ENCODE measurements around the genes TICAM1 and PLIN3.

DNA sequence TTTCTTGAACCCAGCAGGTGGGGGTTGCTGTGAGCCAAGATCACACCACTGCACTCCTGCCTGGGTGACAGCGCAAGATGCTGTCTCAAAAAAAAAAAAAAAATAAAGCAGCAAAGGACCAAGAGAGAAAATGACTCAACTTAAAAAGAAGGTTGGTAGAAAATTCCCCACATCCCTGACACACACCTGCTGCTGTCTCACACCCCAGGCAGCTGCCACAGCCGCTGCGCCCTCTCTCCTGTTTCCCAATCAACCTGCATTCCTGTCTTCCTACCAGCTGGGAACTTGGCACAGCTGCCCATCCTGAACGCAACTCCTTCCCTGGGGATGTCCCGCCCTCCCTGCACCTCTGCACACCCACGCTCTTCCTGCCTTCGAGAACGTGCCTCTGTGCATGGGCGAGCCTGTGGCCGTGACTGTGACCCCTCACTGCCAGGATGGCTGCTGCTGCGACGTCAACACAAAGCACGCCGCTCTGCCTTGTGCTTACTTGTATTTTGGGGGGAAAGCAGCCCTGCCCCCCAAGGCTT is 20.9 kb downstream of the SH3GL1 start:
- PRO-cap, 2 experiments = peak in 2 of 2 experiments; most common plus-strand start position 429 of the sequence (in 2)

- PRO-cap, 2 experiments = no peak in any of the 2 experiments
These were observed 9.7 kb downstream of the SH3GL1 start for GRCh38 chr19:4390442-4391337.

GRCh38 chr19:4391338-4391789 is 9.0 kb downstream of the SH3GL1 start:
- PRO-cap, 2 experiments = no peak in any of the 2 experiments

DNA sequence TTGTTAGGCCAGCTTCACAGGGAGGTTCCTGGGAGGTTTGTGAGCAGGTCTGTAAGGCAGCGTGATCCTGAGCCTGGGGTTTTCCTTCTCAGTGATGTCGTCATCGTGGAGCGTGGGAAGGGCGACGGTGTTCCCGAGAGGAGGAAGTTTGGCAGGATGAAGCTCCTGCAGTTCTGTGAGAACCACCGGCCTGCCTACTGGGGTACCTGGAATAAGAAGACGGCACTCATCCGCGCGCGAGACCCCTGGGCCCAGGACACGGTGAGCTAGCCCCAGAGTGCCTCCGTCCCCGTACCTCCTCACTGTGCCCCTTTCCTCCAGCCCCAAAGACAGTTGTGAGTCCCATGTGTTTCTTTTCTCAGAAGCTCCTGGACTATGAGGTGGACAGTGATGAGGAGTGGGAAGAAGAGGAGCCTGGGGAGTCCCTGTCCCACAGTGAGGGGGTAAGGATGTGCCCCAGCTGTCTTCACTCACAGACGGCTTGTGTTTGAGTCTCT is 27.0 kb downstream of the CHAF1A start:
- PRO-cap, 2 experiments = no peak in any of the 2 experiments

DNA sequence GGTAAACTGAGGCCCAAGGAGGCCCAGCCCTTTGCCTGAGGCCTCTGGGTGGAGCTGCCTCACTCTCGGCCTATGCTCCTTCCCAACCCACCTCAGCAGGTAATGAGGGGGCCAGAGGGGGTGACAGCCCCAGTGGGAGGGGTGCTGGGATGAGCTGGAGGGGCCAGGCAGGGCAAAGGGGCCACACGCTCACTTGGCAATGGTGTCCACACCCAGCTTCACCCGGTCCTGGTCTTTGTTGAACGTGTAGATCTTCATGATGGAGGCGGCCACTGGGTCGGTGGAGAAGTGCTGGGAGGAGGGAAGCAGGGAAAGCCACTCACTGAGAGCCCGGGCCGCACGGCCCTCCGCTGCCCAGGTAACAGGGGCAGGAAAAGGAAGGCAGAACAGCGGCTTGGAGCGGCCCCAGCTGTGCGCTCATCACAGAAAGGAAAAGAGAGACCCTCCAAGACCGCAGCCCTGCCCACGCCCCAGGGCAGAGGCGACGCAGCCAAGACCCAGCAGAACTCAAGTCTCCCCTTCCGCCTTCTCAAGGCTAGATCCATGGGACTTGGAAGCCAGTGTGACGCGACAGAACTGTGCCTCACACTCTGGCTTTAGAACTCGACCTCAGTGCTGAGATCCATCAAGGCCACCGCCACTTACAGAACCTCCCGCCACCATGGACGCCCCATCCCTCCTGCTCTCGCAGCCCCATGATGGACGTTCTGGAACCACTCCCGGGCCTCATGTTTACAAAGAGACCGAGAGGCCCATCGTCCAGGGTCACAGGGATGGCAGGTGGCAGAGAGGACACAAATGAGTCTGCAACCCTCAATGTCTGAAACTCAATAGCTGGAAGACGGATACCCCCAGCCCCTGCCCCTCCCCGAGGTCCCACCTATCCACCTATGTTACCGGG is 9.2 kb downstream of the UBXN6 start:
- PRO-cap, 2 experiments = no peak in any of the 2 experiments

GRCh38 chr19:4449026-4449918 is 8.3 kb downstream of the UBXN6 start:
- PRO-cap, 2 experiments = no peak in any of the 2 experiments

DNA sequence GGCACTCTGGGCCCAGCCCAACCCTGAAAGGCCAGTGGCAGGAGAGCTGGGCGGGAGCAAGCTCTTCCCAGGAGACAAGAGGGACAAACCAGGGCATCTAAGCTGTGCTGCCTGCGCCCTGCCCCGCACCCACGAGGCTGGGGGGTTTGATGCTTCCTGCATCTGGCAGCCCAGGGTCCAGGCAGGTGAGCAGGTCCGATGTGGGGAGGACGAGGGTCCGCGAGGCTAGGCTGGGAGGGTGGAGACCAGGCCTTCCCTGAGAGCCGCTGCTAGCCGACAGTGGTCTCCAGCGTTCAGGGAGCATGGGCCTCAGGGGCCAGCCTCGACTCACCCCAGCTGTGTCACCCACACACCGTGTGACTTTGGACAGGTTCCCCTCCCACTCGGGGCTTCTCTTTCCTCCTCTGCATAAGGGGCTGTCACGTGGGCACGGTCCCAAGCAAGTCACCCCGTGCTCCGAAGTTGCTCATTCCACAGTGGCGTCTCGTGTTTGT is 15.9 kb downstream of the PLIN4 start:
- PRO-cap, 2 experiments = no peak in any of the 2 experiments

DNA sequence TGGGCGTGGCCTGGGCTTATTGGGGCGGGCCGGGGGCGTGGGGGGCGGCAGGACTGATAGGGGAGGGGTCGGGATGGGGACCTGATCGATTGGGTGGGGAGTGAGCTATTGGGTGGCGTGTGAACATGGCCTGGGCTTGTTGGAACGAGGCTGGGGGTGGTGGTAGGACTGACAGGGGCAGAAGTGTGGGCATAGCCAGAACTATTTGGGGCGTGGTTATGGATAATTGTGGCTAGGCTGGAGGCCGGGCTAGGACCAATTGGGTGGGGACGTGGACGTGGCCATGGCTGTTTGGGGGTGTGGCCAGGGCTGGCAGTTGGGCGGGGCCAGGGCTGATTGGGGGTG is 3.0 kb downstream of the SEMA6B start:
- PRO-cap, 2 experiments = no peak in any of the 2 experiments

DNA sequence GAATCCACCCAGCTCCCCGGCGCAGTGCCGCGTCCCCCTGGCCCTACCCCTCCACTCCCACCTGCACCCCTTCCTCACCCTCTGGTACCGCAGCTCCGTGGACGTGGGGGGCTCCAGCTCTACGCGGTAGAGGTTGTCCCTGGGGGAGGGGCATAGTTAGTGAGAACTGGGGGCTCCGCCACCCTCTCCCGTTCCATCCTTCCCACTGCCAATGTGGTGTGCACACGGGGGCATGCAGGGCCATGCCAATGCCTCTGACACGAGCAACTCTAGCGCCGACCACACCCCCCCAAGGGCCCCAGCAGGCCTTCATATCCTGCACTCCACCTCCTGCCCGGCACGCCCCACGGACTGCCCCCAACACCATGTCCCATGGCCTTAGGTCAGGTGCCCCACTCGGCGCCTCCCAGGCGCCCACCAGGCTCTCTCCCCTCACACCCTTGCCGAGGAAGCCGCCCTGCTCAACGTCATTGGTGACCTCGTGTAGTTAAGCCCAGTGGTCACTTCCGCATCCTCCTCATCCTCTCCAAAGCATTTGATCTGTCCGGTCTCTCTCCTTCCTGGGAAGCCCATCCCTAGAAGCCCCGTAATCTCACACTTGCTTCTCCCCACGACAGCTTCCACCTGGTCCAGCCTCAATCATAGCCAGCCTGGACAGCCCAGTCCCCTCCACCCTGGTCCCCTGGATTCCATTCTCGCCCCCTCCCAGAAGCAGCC is 2.2 kb downstream of the SEMA6B start:
- PRO-cap, 2 experiments = no peak in any of the 2 experiments

GRCh38 chr19:4606843-4607395 is 32.4 kb upstream of the TNFAIP8L1 start:
- PRO-cap, 2 experiments = no peak in any of the 2 experiments

DNA sequence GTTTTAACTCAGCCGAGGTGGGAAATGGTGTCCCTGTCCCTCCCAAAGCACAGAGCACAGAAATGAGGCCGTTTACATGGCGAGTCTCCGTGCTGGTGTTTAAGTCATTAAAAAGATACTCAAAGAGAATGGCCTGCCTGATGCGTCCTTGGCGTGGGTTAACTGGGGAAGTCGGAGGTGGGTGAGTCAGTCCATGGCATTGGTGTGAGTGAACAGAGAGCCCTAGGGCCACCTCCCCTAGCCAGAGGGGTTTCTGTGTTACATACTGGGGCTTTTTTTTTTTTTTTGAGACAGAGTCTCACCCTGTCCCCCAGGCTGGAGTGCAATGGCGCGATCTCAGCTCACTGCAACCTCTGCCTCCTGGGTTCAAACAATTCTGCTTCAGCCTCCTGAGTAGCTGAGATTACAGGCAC is 3.9 kb downstream of the FEM1A start:
- PRO-cap, 2 experiments = peak in 1 of 2 experiments; most common plus-strand start position 189 of the sequence (in 1); most common minus-strand start position 101 of the sequence (in 1)

DNA sequence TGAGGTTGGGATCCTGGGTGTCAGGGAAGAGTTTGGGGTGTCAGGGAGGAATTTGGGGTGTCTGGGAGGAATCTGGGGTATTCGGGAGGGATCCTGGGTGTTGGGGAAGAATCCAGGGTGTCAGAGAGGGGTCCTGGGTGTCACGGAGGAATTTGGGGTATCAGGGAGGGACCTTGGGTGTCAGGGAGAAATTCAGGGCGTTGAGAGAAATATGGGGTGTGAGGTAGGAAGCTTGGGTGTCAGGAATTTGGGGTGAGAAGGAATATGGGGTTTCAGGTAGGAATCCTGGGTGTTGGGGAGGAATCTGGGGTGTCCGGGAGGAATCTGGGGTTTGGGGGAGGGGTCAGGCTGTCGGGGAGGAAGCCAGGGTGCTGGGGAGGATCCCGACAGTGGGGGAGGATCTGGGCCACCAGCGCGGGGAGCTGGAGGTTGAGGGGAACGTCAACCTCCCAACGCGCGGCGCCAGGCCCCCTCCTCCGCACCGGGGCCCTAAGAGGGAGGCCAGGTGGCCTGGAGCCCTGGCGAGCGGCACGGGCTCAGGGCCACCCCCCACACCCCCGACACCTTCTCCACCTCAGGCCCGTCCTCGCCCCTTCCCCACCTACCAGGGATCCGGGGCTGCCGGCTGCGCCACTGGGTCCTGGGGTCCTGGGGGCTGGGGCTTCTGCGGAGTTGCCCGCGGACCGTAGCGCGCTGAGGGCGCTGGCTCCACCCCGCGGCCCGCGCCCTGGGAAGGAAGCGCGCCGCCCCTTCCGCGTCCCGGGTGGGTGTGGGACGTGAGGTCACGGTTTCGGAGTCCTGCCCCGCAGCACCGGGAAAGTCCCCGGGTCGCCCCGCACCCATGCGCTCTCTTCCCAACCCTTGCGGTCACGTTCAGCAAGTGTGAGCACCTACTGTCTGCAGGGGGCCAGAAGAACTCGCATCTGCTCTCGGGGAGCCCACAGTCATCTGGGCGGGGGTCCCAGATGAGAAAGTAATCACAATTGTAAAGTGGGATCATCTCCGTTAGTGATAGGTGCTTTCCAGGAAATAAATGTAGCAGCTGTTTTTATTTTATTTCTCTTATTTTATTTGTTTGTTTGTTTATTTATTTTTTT is at the start of gene TICAM1:
TICAM1 (minus strand) TSS at position 704 of the 1,097 bp plus-strand sequence.
- PRO-cap, 2 experiments = peak in 2 of 2 experiments; most common plus-strand start position 787 of the sequence (in 1); most common minus-strand start position 704 of the sequence (in 2)

DNA sequence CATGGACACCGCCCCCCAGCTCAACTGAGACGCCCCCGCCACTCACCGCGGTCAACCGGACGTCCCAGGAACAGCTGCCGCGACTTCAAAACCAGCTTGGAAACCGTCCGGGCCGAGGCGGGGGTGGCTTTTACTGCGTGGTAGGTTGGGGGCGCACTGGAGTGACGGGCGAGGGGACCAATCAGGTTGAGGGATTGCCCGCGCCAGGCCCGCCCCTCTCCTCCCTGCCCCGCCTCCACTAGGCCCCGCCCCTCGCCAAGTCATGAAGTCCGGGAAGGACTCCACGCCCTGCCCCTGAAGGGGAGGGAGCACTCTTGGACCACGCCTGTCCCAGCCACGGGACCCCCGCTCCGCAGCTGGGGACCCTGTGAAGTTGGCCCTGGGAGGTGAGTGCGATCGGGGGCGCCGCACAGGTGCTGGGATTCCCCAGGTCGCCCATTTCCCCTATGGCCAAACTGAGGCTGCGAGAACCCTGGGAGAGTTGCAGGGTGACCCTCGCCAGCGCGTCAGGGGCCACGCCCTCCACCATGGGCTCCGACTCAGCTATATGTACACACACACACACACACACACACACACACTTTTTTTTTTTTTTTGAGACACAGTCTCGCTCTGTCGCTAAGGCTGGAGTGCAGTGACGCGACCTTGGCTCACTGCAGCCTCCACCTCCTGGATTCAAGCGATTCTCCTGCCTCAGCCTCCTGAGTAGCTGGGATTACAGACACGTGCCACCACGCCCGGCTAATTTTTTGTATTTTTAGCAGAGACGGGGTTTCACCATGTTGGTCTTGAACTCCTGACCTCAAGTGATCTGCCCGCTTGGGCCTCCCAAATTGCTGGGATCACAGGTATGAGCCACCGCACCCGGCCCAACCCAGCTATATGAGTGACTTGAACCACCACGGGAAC is at the start of gene PLIN3:
PLIN3 (minus strand) TSS at position 105 of the 909 bp plus-strand sequence.
- PRO-cap, 2 experiments = peak in 2 of 2 experiments; most common plus-strand start position 252 of the sequence (in 1); most common minus-strand start position 105 of the sequence (in 2)

DNA sequence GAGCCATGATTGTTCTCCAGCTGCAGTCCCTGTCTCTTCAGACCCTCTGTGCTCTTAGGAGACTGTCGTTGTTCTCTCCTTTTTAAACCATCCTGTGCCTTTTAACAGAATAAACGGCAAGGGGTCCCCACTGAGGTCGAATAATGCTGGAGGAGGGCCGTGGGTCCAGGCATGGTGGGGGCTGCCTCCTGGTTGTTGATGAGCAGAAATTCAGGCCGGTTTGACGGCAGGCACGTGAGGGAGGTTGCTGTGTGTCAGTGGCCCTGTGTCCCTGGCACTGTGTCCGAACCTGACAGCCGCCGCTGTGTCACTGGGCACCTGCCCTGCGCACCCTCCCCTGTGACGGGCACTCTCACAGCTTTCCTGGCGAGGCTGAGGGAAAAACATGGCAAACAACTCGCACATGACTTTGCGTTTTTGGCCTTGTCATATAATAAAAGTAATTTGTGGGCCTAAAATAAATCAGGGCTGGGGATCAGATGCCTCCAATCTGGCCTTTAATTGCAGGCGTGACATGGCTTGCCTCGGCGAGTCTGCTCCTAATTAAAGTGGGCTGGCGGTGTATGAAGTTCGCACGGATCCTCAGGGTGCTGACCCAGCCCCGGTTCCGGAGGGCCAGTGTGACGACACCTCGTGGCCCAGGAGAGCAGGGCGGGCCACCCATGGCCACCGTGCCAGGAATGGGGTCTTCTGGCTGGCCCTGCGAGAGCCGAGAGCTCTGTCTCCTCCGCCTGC is 91.7 kb downstream of the KDM4B start:
- PRO-cap, 2 experiments = peak in 2 of 2 experiments; most common plus-strand start position 357 of the sequence (in 2); most common minus-strand start position 195 of the sequence (in 1)

DNA sequence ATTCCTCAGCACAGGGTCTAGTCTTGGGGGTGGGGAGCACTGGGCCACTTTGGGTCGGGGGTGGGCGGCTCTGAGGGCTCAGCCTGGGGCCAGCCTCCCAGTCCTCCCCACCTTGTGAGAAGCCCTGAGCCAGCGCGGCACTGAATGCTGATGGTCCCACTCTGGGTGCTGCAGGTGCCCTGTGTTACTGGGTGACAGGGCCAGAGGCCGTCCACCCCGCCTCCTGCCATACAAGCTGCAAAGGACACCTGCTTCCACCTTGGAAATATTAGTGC is 145.6 kb downstream of the KDM4B start:
- PRO-cap, 2 experiments = no peak in any of the 2 experiments

DNA sequence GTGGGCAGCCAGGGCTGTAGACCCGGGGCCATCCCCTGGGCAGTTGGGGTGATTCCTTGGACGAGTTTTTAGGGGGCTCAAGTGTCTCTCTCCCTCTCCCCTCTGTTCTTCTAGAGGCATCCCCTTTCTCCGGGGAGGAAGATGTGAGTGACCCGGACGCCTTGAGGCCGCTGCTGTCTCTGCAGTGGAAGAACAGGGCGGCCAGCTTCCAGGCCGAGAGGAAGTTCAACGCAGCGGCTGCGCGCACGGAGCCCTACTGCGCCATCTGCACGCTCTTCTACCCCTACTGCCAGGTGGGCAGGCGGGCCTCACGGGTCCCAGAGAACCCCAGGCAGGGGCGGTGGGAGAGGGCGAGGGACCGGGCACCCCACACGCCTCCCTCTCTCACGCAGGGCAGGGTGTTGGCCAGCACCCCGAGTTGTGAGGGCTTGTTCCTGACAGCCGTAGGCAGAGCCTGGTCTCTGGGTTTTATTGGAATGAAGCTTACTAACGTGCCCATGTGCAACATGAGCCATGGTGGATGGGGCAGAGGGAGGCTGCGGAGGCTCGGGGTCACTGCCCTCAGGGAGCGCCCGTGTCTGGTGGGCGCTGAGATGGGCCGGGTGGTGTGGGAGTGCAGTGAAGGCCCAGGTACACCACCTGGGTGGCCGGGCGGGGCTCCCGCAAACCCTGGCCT is 165.0 kb downstream of the KDM4B start:
- PRO-cap, 2 experiments = no peak in any of the 2 experiments

DNA sequence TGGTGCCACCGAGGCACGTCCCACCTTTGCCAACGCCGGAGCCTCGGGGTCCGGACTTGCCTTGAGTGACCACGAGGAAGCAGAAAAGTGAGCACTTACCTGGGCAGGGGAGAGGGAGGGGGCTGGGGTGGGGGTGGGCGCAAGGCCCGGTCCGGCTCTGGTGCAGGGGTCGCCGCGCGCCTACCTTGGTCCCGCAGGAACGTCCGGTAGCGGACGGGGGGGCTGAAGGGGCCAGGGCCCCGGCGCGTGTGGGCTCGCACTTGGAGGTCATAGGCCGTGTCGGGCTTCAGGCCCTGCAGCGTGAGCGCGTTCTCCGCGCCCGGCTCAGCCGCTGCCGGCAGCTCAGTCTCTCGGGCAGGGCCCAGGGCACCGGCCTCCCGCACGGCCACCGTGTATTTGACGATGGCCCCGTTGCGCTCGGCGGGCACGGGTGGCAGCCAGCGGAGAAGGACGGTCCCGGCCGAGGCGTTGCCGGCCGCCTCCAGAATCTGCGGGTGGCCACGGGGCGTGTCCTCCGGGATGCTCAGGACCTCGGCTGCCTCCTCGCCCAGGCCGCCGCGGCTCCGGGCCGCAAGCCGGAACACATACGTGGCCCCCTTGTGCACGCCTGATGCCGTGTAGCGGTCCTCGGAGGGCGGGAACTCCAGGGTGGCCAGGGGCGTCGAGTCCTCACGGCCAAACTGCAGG is 118.0 kb downstream of the PTPRS start:
- PRO-cap, 2 experiments = no peak in any of the 2 experiments

- PRO-cap, 2 experiments = no peak in any of the 2 experiments
These were observed 84.5 kb downstream of the PTPRS start for GRCh38 chr19:5255950-5256579.

DNA sequence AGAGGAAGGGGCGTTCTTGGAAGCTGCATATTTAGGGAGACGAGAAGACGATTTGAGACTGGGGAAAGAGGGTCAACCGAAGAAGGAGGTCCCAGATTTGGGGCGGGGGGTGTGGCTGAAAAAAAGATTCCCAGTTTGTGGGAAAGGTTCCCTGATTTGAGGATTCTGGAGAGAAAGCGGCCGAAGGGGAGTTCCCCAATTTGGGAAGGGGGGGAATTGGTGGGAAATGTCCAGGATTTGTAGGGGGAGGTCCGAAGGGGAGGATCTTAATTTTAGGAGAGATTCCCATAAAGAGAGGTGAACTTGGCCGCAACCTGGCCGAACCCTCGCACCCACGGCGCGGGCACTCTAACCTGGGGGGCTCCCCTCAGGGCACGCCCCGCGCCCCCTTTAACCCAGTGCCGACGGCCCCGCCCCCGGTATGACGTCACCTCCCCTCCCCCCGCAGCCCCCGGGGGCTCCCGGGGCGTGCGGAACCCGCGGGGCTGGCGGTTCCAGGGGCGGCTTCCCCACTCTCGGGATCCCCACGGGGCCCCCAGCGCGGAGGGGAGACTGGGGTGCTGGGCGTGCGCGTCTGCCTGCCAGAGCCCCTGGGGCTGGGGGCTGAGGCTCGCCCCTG is 1.2 kb downstream of the PTPRS start:
- PRO-cap, 2 experiments = no peak in any of the 2 experiments

DNA sequence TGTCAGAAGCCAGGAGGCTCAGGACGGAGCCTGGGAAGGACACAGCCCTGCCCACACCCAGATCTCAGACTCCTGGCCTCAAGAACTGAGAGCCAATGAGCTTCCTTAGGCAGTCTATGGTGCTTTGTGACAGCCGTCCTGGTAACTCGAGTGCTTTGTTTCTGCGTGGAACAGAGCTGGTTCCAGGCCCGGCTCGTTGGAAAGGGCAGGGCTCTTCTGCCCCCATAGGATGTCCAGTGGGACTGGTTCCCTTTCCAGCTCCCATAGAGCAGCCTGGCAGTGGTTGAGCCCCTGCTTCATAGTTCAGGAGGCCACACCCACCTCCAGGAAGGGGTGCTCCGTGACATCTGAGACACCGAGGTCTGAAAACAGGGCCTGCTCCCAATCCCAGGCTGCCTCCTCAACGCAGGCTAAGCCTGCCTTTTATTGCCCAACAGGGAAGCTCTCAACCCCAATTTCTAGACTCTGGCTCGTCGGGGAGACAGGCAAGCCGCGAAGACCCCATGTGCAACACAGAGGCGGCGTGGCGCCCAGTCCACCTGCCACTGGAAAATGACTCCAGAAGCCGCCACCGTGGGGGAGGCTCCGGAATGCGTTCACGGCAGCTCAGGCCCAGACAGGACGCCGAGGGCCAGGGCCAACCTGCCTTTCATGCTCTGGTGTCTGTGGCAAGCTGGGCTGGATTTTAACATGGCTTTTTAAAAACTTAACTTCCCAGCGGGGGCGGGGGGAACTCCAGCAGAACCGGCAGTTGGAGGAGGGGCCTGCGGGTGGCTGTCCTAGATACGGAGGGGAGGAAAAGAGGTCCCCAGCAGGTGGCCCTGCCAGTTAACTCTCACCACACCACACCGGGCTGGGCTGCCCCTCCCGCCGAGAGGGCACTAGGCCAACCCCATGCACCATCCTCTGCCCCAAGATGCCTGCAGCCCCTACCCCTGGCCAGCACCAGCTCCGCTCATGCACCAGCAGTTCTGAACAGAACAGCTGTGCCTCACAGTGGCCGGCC is 37.0 kb downstream of the SAFB2 start:
- PRO-cap, 2 experiments = no peak in any of the 2 experiments

All from psoas muscle (tissue), 2 donors.